Smooth muscle cell (in vitro differentiated cells): ENCODE measurements around the genes LPAR5, GNB3 and ATN1.

DNA sequence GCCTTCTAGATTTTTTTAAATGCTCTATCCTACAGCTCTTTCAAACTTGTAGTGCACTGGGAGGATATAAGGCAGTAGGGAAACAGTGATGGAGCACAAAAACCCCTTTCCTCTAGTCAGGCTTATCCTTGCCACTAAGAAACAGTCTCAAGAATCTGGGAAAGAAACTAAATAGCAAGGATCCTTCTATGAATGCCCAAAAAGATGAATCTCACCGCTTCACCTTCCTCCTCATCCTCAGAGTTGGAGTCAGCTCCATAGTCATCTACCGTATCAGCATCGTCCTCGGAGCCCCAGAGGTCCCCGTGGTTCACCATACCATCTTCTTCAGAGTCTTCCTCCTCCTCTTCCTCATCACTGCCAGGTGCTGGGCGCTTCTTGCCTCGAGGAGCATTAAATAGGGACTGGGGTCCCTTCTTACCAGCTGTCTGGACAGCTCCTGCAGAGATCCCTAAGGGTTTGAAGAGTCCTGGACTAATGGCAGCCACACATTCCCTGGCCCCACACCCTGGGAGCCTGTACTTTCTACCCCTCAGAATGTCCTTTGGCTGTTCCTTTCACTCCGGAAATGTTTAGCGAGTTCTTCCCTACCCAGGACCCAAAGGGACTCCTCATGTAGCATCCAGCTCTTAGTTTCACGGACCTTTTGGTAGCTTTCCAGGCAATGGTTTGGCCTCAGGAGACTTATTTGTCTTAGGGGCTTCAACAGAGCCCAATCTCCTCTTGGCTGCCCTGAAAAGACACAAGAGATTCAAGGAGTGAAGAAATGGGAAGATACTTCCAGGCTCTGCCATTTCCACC, 2.0 kb downstream of the NOP2 start:
- RAMPAGE, long total RNA: no peak

DNA sequence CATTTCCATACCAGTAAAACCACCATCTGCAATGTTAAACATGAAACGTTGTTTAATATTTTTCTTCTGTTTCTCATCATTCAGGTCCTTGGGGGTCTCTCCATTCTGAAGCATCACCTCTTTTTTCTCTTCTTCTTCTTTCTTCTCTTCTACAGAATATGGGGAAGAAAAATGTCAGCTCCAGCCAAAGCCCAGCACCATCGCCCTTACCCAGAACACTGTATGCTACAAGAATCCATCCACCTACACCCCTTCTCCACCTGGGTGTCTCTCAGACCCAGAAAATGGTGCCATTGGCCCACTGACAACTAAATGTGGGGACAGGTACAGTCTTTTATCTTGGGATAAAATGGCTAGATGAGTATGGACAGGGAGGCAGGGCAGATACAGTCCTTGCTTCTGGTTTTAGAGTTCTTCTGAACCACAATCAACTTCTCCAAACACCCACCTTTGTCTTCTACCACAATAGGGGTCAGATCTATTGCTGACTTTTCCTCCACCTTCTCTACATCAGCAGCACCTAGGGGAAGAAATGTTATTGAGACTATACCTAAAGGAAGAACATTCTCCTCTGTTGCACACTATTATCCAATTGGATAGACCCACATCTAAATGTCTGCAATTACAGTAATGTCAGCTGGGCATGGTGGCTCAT, 10.4 kb upstream of the NOP2 start:
- RAMPAGE, long total RNA: no peak

DNA sequence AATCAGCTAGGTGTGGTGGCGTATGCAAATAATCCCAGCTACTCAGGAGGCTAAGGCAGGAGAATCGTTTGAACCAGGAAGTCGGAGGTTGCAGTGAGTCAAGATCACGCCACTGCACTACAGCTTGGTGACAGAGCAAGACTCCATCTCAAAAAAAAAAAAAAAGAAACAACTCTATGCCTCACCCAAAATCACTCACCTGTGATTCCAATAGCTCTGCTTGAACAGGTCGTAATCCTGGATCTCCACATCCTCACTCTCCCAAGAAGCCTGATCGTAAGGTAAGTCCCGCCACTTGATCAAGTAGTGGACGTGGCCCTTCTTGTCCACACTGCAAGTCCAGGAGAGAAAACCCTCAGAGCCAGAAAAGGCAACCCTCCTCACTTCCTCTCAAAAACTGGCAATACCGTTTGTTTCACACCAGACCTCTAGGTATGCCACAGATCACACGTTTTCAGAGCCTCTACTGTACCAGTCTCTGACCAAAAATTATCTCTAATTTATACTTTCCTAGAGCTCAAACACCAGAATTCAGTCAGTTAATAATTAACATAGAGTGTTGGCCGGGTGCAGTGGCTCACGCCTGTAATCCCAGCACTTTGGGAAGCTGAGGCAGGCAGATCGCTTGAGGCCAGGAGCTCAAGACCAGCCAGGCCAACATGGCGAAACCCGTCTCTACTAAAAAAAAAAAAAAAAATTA, 11.2 kb downstream of the CHD4 start:
- RAMPAGE, long total RNA: no peak

DNA sequence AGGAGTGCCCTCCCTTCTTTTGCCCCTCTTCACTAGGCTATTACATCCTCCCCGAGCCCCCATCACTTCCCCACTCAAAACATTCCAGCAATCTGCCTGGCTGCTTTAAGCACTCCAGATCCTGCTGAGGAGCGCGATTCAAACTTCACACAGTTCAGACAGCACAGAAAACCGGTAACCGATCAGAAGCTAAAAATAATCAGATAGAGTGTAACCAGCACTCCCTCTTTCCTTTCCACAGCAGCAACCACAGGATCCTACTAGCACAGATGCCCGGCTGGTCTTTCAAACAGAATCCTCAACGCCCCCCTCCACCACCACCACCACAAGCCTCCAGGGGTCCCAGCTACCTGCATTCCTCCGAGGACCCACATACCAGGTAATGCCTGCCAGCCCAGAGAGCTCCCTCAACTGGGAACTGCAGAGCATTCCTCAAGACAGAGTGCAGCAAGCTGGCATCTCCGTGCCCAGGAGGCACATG, 1.5 kb downstream of the CHD4 start:
- RAMPAGE, long total RNA: no peak

GRCh38 chr12:6611980-6612105, 4.7 kb upstream of the CHD4 start:
- RAMPAGE, long total RNA: no peak

DNA sequence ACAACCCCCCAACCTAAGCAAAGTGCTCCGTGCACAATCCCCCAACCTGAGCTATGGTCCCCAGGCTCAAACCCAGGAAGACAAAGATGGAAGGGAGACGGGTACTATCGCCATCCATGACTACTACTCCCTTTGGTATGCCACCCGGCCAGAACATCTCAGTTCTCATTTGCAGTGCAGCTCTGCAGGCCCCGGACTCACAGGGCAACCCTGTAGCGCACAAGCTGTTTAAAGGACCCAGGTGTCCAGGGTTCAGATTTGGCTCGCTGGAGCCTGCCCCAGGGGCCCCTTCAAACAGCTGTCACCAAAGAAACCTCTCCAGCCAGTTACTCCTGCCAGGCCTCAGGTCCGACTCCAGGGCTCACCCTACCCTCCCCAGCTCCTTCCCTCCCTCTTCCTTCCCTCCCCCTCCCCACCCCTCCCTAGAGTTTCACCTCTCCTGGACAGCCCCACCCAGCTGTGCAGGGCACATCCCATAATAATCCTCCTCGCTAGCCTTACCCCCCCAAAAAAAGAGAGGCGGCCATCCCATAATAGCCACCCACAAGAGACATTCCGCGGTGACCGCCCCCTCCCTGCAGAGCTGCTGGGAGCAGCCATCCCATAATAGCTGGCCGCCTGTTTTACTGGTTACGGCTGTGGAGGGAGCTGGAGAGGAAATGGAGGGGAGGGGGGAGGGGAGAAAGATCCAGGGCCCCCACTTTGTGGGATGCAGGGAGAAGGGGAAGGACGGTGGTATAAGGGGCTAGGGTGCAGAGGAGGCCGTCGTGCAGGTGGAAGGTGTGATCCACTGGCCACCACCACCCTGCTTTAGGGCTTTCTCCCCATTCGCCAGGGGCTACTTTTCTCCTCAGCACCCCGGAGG, 5.6 kb upstream of the CHD4 start:
- RAMPAGE, long total RNA: no peak

GRCh38 chr12:6614269-6614628, 7.1 kb upstream of the CHD4 start:
- RAMPAGE, long total RNA: no peak

DNA sequence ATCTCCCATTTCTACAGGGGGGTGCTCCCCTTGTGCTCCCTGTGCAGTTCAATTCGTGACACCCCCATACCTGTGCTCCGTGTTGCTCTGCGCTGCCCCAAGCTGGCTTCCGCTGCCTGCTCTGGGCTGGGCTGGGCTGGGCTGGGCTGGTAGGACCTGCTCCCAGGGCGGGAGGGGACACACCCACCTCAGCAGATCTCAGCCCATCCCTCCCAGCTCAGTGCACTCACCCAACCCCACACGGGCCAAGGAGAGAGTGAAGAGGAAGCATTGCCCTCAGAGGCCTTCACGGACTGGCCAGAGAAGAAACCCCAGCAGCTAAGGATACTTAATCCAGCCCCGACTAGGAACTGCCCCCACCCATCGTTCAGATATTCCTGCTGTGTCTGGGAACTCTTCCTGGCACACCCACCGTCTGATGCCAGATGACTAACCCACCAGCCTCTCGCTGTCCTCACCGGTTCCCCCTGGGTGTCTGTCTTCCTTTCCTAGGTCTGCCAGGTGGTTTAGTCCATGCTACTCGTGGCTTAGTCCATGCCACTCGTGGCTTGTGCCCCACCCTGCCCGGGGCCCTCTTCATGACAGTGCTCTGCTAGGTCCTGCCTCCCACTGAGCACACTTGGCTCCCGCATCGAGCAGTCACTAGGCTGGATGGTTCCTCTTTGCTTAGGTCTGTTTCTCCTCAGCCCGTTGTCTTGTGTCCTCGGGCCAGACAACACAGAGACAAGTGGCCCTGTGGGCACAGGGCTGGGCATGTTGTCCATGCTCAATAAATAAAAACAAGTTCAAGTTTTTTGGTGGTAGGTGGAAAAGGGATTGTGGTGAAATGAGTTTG, at the start of gene LPAR5:
LPAR5 (minus strand) TSS at position 123 of the 835 bp plus-strand sequence.
- RAMPAGE, long total RNA: no peak

DNA sequence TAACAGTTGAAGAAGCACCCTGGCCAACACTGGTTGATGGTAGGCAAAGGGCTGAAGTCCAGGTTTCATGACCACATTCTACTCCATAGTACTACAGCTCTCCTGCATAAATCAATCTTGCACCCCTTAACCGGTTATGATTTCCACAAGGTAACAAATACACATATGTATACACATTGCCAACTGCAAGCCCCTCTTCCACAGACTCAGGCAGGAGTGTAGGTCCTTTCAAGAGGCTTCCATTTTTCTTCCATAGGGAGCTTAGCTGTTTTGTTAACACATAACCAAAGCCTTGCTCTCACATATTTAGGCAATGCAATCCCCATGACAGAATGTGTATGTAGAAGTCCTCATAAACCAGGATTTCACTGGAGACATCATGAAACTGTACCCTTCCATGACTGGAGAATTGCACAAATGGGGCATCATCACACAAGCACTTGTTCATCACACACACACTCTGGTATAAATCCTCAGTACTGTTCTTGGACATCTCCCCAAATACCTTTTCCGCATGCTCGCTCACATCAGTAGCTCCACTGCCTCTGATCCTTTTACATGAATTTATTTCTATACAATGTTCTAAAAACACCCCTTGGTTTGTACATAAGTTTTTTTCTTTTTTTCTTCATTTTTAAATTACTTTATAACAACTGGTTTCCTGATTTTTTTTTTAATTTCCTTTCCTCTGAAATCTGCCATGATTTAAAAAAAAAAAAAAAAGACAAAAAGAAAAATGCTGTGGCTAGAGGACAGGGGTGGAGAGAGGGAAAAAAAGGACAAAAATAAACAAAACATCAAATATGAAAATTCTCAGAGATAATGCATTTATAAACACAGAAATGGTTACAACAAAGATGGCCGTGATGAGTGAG, 3.2 kb upstream of the ING4 start:
- RAMPAGE, long total RNA: no peak

GRCh38 chr12:6688041-6688389, 1.2 kb downstream of the ZNF384 start:
- RAMPAGE, long total RNA: no peak

GRCh38 chr12:6703472-6704028, 2.9 kb upstream of the PIANP start:
- RAMPAGE, long total RNA: no peak

- RAMPAGE, long total RNA: no peak
Measured at GRCh38 chr12:6825064-6826074, 2.8 kb upstream of the P3H3 start.

DNA sequence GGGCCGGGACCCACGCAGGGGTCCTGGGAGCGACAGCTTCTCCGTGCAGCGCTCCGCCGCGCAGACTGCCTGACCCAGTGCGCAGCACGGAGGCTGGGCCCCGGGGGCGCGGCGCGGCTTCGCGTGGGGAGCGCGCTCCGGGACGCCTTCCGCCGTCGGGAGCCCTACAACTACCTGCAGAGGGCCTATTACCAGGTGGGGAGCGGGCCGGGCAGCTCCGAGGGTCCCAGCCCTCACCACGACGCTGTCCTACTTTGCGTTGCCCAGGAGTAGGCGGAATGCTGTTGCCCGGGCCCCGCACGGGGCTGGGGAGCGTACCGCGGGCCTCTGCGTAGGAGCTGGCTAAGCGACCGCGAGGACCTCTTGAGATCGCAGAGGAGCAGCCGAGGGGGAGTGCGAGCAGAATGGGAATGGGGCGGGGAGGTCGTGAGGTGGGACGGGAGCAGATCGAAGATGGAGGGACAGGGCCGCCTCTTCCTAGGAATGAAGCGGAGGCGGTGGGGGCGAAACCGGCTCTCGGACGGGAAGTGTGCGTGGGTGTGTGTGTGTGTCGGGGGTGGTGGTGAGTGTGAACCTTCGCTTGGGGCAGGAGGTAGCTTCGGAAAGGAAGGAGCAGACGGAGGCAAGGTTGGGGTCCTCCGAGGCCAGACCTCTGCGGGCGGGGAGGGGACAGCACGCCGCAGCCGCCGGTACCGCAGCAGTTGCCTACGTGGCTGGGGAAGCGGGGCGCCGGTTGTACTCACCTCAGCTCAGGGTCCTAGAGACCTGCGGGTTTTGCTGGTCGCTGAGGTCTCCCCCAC, 737 bp downstream of the P3H3 start:
- RAMPAGE, long total RNA: no peak

DNA sequence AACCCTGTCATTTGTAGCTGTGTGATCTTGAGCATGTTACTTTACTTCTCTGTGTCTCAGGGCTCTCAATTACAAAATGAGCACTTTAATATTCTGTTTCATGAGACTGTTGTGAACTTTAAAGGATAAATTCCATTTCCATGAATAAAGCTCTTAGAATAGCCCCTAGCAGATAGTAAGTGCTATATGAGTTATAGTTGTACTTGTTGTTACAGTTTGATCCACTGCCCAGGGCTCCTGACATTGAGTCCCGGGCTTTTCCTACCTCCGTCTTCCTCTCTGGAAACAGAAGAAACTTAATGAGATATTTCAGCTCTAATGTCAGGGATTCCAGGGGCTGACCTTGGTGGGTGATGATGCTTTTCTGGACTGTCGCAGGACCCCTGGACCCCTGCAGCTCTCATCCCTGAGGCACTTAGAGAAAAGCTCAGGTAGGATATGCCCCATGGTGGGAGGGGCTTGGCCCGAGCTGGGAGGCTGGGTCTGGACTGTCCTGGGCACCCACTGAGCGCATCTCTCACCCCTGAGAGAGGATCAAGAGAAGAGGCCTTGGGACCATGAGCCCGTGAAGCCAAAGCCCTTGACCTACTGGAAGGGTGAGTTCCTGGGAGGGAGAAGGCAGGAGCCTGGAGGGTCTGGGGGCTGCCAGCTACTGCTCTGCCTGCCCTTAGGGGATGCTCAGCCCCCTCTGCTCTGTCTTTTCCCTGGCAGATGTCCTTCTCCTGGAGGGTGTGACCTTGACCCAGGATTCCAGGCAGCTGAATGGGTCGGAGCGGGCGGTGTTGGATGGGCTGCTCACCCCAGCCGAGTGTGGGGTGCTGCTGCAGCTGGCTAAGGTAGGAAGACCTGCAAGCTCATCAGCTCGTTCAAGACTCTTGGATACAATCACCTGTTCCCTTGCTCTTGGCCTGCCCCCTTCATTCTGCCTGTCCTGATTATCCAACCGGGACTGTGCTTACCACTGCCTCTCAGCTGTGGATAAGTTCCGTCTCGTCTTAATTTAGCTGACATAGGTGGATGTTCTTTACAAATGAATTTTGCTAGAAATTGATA, 5.3 kb downstream of the P3H3 start:
- RAMPAGE, long total RNA: no peak

DNA sequence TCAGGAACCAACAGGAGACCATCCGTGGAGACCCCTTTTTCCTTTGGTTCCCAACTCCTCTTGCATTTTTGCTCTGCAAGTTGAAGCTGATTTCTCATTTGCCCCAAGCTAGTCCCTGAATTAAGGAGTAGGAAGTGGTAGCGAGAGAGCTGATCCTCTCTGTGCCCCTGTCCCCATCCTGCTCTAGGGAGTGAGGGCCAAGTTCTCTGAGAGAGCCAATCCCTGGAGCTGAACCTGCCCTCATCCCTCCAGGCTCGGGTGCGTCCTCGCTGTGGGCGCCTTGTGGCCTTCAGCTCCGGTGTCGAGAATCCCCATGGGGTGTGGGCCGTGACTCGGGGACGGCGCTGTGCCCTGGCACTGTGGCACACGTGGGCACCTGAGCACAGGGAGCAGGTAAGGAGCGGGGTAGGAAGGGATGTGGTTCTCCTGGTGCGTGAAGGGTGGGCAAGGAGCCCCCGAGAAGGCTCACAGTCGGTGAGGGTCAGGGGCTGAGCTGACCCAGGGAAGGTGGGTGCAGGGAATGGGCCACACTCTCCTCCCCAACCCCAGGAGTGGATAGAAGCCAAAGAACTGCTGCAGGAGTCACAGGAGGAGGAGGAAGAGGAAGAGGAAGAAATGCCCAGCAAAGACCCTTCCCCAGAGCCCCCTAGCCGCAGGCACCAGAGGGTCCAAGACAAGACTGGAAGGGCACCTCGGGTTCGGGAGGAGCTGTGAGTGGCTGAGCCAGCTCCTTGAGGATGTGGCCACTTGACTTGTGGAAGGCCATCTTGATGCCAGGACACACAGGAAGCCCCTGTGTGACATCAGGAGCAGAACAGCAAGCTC, 1.8 kb upstream of the GNB3 start:
- RAMPAGE, long total RNA: no peak

GRCh38 chr12:6840409-6841099, at the start of gene GNB3:
Gene GNB3, plus strand, starts transcription at chr12:6840925.
- RAMPAGE, long total RNA: no peak

- RAMPAGE, long total RNA: no peak
Measured at GRCh38 chr12:6927930-6928878, at the start of gene ATN1. Gene ATN1, plus strand, starts transcription at chr12:6927959.

GRCh38 chr12:6937350-6938479, 6.1 kb upstream of the C12orf57 start:
- RAMPAGE, long total RNA: no peak

- RAMPAGE, long total RNA: start-site peak on the plus strand at chr12:6963203-6963233, 92 and 59 reads in 2 replicates
Measured at GRCh38 chr12:6962532-6963441, 7.7 kb downstream of the PHB2 start.

- RAMPAGE, long total RNA: no peak
Measured at GRCh38 chr12:7059509-7060056, 935 bp upstream of the C1S start.